Lung (tissue), 4 donors: Measurements from ENCODE around the genes CNIH1 and MAPK1IP1L.

DNA sequence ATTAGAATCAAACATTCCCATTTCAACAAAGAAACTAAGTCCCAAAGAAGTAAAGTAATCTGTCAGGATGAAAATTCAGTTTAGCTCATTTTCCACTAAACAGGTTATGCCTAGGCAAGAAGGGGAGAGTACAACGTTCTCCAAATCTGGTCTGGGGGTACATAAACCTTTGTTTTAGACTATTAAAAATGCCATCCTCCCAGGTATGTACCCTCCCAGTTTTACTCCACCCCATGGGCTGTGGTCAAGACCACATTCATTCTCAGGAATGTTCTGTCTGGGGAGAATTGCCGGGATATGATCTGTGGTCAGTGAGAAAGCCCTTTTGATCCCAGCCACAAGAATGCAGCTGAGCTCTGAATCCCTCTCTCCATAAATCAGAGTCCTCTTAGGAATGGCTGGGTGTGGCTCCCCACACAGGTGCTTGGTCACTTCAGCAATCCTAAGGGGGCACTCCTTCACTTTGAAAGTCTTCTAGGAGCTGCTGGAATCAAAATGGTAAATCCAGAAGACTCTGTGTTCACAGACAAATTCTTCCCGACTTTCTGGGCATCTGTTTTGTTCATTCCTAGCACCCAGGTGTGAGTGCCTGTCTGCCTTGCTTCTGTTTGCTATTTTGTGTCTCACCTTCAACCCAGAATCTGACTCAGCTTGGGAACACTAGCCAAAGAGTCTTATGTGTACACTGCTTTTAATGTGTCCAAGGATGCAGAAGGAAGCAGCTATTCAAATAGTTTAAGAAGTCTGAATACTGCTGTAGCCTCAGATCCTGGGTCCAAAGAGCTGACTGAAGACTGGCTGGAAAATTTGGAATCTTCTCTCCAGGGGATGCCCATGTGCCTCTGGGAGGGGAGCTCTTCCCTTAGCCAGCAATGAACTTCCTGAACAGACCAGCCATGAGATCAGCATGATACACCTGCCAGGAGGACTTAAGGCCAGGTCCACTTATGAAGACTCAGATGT is 144.6 kb upstream of the CDKN3 start:
- PRO-cap: no peak
- RAMPAGE, long total RNA: no peak
- RRBS: no CpG with 5 or more reads among the region's 3 CpGs

- PRO-cap: no peak
- RAMPAGE, long total RNA: no peak
- RRBS: 14% methylated on average over 1 of the region's 24 CpGs
Measured at GRCh38 chr14:54397329-54397767, 541 bp downstream of the CDKN3 start.

- PRO-cap: unidirectional peak, minus-strand start at chr14:54441340
- RAMPAGE, long total RNA: no peak
- RRBS: under 1% methylated on average over 22 of the region's 101 CpGs
Measured at GRCh38 chr14:54440805-54441858, at the start of gene CNIH1. TSS of gene CNIH1 (minus strand) at chr14:54441374.

DNA sequence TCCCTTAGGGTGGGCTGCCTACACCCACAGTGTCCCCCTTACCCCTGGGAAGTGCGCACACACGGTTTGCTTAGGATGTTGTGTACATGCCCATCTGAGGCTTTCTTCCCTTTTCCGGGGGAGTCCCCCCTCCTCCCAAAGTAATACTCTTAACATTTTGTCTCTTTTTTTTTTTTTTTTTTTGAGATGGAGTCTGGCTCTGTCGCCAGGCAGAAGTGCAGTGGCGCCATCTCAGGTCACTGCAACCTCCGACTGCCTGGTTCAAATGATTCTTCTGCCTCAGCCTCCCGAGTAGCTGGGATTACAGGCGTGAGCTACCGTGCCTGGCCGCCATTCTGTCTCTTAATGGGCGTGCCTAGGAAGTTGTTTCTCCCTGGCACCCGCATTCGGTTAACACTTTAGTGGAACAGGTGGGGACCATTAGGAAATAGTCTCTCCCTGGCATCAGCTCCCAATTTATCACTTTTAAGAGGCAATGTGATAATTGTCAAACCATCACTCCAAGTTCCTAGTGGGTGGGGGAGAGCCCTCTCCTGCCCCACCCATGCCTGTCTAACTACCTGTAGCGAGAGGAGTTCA is 4.6 kb upstream of the GMFB start:
- PRO-cap: no peak
- RAMPAGE, long total RNA: no peak
- RRBS: no CpG with 5 or more reads among the region's 14 CpGs

DNA sequence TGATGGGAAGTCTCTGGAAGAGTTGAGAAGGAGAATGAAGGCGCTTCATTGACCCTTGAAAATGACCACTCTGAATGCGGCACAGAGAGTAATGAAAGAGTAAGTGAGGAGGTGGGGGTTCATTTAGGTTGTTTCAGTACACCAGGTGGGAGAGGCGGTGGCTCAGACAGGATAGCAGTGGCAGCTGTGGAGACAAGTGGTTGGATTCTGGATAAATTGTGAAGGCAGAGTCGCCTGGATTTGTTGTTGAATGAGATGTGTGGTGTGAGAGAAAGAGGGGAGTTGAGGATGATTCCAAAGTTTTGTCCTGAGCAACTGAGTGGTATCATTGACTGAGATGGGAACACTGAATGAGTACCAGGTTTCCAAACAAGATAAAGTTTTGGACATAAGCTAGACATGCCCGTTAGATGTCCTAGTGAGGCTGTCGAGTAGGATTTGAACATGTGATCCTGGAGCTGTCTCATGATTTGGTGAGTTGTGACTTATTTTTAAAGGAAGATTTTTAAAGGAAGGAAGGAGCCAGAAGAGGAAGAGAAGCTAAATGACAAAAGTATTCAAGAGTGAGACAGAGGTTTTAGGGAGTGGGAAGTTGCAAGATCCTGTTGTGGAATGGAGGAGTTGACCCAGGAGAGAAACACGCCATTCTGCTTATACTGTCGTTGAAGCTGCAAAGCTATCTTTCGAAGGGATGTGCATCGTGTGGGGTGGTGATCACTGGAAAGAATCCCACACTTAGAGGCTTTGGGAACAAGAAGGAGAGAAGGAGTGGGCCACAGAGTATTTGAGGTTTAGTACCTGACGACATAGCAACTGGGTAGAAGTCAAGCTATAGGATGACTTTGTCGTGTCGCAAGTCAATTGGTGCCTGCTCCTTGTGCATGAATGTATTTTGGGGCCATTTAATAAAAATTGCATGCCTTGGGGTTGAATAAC is 82.1 kb downstream of the SAMD4A start:
- PRO-cap: no peak
- RAMPAGE, long total RNA: no peak
- RRBS: no CpG with 5 or more reads among the region's 13 CpGs

- PRO-cap: no peak
- RAMPAGE, long total RNA: no peak
- RRBS: no CpG with 5 or more reads among the region's 10 CpGs
Measured at GRCh38 chr14:54685922-54687089, 119.4 kb downstream of the SAMD4A start.

DNA sequence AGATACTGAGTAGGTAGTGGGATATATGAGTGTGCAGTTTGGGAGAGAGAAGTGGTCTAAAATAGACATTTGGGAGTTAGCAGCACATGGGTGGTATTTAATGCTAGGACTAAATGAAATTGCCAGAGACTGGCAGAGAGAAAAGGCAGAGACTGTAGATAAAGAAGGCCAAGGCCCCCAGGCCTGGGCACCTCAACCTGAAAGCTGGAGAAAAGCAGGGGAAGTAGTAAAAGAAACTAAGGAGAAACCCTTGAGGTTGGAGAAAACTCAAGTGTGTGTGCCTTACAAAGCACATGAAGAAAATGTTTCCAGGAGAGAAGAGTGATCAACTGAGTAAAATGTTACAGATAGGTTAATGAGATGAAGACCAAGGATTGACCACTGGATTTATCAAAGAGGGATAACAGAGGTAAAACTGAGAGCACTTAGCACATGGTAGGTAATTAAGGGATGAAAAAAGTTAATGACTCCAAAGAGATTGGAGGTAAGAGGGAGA is 141.5 kb downstream of the SAMD4A start:
- PRO-cap: no peak
- RAMPAGE, long total RNA: no peak

DNA sequence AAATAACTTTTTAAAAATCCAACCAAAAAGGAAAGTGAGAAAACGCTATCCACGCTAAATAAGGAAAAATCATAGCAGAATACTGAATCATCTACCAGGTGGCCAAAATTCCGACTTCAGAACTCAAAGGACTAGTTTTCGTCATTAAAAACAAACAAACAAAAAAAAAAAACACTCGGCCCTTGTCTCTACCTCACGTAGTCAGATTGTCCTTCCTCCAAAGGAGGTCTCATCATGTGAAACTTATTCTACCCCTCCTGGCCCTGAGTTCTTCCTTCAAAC is 130.0 kb downstream of the GCH1 start:
- PRO-cap: no peak
- RAMPAGE, long total RNA: no peak
- RRBS: no CpG with 5 or more reads among the region's 6 CpGs

DNA sequence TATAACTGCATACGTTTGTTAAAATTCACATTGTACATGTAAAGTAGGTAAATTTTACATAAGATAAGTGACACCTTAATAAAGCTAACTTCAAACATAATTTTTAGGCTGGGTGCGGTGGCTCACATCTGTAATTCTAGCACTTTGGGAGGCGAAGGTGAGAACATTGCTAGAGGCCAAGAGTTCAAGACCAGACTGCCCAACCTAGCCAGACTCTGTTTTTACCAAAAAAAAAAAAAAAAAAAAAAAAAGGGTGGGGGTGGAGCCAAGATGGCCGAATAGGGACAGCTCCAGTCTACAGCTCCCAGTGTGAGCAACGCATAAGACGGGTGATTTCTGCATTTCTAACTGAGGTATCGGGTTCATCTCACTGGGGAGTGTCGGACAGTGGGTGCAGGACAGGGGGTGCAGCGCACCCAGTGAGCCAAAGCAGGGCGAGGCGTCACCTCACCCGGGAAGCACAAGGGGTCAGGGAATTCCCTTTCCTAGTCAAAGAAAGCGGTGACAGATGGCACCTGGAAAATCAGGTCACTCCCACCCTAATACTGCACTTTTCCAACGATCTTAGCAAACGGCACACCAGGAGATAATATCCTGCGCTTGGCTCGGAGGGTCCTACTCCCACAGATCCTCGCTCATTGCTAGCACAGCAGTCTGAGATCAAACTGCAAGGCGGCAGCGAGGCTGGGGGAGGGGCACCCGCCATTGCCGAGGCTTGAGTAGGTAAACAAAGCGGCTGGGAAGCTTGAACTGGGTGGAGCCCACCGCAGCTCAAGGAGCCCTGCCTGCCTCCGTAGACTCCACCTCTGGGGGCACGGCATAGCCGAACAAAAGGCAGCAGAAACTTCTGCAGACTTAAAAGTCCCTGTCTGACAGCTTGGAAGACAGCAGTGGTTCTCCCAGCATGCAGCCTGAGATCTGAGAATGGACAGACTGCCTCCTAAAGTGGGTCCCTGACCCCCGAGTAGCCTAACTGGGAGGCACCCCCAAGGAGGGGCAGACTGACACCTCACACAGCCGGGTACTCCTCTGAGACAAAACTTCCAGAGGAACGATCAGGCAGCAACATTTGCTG is 32.2 kb downstream of the GCH1 start:
- PRO-cap: no peak
- RAMPAGE, long total RNA: no peak
- RRBS: no CpG with 5 or more reads among the region's 30 CpGs

DNA sequence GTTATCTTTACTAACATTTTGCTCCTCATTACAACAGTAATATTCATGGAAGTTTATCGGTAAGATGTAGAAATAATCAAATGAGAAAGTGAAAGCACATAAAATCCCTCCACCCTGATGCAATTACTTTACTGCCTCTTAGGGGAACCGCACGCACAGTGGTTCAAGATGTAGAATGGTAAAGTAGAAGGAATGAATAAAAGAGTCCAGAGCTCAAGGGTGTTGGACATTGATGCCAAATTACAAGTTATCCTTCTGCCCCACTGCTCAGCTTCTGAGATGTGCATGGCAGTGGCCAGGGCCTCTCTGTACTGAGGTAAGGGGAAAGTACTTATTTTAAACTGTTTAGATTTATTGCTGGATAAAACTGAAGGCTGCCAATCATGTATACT is 20.6 kb downstream of the GCH1 start:
- PRO-cap: no peak
- RAMPAGE, long total RNA: no peak
- RRBS: no CpG with 5 or more reads among the region's 3 CpGs

GRCh38 chr14:55051265-55052248 is at the start of gene MAPK1IP1L:
TSS of gene MAPK1IP1L (plus strand) at chr14:55051647.
- PRO-cap: bidirectional peak, plus-strand start at chr14:55051665, minus-strand start at chr14:55051481
- RAMPAGE, long total RNA: start-site peak on the plus strand at chr14:55051674-55051722, 186 and 40 reads in 2 replicates
- RRBS: 1% methylated on average over 14 of the region's 107 CpGs

DNA sequence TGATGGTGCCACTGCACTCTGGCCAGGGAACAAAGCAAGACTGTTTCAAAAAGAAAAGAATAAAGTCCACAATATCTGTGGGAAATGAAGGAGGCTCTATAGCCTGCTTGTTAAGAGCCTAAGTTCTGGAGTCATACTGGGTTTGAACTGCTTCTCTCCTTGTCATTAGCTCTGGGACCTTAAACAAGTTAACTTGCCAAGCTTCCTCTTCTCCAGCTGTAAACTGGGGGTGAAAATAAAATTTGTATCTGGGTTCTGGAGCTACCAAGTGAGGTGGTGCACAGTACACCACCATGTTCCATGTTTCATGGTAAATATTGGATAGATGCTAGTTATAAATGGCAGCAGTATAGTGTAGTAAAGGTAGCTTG is 8.1 kb downstream of the MAPK1IP1L start:
- PRO-cap: no peak
- RAMPAGE, long total RNA: no peak

DNA sequence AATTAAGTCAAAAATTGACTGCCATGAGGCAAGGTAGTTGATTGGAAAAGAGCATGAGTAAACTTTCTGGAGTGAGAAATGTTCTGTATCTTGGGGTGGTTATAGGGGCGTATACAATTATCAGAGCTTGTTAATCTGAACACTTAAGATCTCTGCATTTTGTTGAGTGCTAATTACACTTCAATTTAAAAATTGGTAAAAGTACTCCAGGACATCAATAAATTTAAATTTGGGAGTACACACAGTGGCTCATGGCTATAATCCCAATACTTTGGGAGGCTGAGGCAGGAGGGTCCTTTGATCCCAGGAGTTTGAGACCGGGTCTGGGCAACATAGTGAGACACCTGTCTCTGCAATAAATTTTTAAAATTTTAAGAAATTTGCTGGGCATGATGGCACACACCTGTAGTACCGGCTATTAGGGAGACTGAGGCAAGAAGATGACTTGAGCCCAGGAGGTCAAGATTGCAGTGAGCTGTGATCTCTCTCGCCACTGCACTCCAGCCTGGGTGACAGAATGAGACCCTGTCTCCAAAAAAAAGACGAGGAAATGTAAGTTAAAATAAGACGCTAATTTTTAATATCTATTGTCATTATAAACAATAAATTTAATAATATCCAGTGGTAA is 9.3 kb downstream of the MAPK1IP1L start:
- PRO-cap: no peak
- RAMPAGE, long total RNA: no peak
- RRBS: 97% methylated on average over 1 of the region's 6 CpGs

GRCh38 chr14:55117641-55118352 is 11.3 kb upstream of the LGALS3 start:
- PRO-cap: no peak
- RAMPAGE, long total RNA: no peak
- RRBS: no CpG with 5 or more reads among the region's 7 CpGs

DNA sequence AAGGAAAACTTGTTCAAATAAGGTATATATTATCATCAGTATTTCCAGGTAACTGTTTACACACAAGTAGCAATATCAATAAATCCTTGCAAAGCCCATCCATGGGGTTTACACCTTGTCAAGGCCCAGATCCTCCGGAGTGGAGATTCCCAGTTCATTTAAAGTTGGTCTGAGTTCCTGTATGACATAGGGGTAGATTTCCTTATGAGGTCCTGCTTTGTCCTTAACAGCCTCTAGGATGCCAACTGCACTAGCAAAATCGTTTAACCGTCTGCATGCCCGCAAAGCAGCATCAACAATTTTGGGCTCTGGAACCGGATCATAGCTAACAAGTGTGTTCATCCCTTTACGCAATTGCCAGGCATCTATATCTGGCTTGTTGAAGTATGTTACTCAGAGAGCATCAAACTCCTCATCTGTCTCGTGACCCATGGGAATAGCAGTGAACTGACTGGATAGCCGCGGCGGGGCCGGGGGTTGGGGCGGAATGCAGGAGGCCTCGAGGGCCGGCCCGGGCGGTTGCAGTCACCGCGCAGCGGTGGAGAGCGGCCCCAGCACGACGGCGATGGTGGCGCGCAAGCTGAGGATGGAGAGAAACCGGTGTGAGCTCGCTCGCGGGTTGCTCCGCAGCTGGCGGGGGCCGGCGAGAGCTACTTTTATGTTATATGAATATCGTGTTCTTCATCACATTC is 30.6 kb upstream of the FBXO34 start:
- PRO-cap: no peak
- RAMPAGE, long total RNA: no peak
- RRBS: 17% methylated on average over 10 of the region's 34 CpGs

GRCh38 chr14:55304360-55304664 is 33.1 kb downstream of the FBXO34 start:
- PRO-cap: no peak
- RAMPAGE, long total RNA: no peak
- RRBS: no CpG with 5 or more reads among the region's 1 CpG

GRCh38 chr14:55309839-55310409 is 38.7 kb downstream of the FBXO34 start:
- PRO-cap: no peak
- RAMPAGE, long total RNA: no peak
- RRBS: no CpG with 5 or more reads among the region's 1 CpG

- PRO-cap: no peak
- RAMPAGE, long total RNA: no peak
- RRBS: no CpG with 5 or more reads among the region's 5 CpGs
Measured at GRCh38 chr14:55365681-55366151, 45.9 kb downstream of the ATG14 start.

GRCh38 chr14:55448026-55448550 is 7.7 kb upstream of the TBPL2 start:
- PRO-cap: no peak
- RAMPAGE, long total RNA: no peak
- RRBS: no CpG with 5 or more reads among the region's 3 CpGs

DNA sequence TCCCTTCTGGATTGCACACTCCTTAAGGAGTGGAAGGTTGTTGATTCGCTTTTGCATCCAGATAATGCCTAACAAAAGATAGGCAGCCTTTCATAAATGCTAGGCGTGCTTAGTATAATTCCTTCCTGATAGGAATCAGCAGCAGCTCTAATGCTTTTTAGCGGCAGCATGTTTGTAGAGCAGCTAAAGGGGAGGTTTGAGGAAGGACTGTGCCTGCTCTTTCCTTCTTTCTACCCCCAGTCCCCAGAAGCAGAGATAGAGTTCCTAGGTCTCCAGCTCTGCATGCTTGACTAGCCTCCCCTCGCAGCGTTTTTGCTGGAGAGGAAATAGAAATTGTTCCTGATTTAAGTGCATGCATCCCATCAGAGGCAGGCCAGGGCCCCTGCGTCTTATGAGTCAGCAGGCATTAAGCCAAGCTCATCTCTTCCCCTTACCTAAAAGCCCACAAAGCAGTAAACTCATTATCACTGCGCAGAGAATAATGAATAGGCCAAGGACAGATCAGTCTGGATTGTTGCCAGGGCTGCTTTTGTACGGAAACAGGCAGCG is 14.0 kb upstream of the TBPL2 start:
- PRO-cap: no peak
- RAMPAGE, long total RNA: no peak
- RRBS: no CpG with 5 or more reads among the region's 9 CpGs